ENCODE measurements around the genes PCP4L1 and FCRLB.

- RRBS = no CpG with 5 or more reads among the region's 10 CpGs
These were observed 3.3 kb downstream of the F11R start for GRCh38 chr1:161017459-161018163.

GRCh38 chr1:161019518-161019989, 1.4 kb downstream of the F11R start:
- RRBS = no CpG with 5 or more reads among the region's 5 CpGs

DNA sequence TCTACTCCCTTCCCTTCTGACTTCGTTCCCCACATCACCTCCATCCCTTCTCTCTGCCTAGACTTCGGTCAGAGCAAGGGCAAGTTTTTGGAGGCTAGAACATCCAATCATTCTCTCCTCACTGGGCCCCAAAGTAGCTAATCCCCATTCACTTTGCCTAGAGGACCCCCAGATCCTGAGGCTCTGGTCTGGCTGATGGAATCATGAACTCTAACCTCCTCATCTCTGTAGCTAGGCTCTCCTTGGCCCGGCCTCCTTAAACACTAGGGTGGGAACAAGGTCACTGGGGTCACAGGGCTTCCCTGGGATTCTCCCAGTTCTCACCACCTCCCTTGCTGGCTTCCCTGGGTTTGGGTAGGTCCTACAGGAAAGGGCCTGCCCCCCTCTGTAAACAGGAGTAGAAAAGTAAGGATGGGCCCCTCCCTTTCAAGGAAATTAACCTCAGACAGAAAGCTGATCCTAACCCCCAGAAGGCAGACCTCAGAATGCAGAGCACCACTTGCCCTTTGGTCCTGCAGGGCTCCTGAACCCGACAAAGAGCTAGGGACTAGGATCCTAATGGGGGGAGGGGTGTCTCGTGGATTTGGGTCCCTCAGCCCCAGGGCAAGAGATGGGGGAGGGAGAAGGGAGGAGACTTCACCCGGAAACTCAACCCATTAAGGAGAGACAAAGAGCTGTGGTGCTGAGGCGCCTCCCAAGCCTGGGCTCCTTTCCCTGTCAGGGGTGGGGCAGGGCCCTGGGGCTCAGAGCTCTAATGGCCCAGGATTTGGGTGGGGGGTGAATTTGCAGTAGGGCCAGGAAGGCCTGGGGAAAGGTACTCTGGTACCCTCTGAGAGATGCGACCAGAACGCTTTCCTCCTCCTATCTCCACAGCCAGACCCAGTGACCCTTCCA, 3.1 kb downstream of the NECTIN4 start:
- RRBS = no CpG with 5 or more reads among the region's 9 CpGs

DNA sequence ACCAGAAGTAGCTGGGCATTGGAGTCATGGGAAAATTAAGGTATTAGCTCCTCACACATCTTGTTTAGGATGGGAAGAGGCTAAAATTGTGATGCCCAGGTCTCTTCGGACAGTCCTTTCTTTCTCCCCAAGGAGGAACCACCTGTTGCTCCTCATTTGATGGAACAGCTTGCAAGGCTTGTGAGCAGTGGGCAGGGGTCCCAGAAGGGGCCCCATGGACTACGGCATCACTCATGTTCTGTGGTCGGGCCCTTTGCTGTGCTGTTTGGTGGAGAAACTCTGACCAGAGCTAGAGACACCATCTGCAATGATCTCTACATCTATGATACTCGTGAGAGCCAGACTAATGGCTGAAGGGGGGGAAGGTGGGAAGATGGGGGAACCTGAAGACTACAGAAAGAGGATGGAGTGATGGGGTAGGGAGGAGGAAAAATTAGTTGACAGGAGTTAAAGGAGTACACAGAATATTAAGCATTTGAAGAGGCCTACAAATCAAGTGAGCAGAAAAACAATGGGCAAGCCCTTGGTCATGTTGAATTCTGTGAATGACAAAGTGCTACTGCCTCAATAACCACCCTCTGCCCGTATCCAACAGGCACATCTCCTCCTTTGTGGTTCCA, 1.4 kb downstream of the KLHDC9 start:
- RRBS = no CpG with 5 or more reads among the region's 5 CpGs

GRCh38 chr1:161161932-161162409, 2.7 kb downstream of the USP21 start:
- RRBS = no CpG with 5 or more reads among the region's 8 CpGs

GRCh38 chr1:161163700-161164204, 2.5 kb upstream of the PPOX start:
- RRBS = no CpG with 5 or more reads among the region's 6 CpGs

DNA sequence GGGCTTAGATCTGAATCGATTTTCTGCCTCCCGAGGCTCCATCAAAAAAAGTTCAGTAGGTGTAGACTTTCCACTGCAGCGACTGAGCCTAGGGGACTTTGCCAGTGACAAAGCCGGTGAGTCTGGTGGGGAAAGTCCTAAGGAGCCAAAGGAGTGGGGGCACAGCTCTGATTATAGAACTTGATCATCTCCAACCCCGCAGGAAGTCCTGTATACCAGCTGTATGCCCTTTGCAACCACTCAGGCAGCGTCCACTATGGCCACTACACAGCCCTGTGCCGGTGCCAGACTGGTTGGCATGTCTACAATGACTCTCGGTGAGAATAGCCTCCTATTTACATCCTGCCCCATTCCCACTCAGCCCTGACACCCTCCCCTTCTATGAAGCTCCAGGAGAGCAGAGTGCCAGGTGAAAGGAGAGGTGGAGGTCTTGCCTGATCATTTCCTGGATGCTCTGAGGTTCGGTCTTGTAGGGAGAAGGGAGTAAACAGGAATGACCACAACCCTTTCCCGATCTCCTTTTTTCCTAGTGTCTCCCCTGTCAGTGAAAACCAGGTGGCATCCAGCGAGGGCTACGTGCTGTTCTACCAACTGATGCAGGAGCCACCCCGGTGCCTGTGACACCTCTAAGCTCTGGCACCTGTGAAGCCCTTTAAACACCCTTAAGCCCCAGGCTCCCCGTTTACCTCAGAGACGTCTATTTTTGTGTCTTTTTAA, 1.2 kb upstream of the PPOX start:
- RRBS = no CpG with 5 or more reads among the region's 15 CpGs

DNA sequence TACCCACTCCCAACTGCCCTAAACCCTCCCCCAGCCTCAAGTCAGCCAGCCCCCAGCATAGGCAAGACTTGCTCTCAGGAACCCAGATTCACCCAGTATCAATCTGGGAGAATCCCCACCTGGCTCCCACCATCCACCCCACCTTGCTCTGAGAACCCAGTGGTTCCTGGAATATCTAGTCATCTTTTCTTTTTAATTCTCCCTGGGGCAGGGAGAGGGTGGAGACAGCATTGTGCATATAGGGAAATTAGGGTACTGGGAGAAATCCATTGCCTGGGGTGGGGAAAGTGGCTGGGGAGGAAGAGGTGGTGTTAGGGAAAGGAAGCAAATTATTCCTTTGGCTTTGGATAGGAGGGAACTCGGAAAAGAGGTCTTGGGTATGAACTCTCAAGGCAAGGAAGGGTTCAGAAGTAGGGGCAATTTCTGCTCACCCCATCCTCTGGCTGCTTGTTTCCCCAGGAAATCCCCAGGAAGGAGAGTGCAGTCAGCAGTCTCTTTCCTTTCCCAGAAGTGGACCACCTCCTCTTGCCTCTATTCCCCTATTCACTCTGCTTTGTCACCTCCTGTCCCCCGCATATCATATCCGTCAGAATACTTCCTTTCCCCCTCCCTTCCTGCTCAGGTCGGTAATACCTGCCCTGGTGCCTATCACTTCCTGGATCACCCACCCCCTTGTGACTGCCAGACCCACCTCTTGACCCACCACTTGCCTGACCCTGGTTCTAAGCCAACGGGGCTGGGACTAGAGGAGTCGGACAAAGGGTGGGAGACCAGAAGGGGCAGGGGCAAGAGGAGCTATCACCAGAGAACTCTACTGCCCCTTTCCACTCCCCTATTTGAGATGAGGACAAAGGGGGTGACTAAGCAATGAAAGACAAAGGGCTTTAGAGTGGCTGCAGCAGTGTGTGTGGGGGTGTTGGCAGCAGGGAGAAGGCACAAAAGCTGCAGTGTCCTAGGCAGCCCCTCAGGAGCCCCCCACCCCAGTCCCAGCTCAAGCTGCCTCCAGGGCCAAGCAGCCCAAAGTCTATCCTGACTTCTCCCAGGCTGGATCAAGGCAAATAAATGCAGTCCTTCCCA, 1.4 kb upstream of the ADAMTS4 start:
- RRBS = no CpG with 5 or more reads among the region's 6 CpGs

DNA sequence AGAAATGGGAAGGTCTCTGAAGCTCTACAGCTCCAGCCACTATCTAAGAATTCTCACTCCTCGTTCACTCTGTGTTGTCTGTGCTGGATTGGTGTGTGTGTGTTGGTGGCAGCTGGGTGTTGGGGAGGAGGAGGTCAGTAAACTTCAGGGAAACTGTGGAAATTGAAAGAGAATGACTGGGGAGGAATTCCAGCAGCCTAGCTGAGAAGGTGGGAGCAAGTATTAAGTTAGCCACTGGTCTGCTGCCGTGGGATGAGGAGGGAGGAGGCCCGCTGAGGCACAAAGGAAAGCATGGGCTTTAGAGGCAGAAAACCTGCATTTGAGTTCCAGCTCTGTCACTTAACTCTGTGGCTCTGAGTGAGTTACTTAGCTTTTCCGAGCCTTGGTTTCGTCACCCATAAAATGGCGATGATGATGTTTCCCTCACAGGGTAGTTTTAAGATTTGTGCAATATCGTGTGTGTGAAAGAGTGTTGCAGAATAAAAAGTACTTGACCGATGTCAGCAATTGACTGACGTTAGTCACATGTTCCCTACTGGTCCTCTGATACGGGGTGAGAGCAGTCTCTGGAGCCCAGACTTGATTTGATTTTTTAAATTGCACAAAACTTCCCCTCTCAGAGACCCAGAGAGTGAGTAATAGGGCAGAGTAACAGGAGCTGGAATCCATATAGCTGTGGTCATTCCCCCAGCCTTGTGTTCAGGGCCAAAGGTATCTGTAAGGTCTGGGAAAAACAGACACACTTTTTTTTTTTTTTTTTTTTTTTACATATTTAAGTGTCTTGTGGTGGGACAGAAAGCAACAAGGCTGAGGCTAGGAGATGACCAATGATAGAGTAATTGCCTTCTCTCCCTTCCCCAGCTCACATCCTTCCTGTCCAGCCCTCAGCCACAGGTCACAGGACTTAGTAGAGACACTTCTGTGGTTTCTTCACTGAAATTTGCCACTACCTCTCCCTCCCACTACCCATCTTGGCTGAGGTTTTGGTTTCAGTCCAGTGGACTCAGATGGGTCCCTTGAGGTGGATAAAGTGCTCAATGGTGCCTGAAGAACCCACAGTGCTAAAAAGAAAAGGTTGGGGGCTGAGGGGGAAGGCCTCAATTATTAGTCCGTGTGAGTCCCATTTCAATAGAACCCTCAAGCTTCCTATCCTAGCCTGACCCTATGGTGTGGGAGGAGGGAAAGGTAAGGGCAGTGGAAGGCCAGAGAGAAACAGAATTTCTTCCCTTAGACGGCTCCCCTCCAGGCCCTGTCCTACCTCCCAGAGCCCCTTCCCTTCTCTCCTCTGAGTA, 2.0 kb downstream of the FCER1G start:
- RRBS = no CpG with 5 or more reads among the region's 12 CpGs

GRCh38 chr1:161258284-161259108, at the start of gene PCP4L1:
TSS of gene PCP4L1 (plus strand) at chr1:161258745.
- RRBS = 2% methylated on average over 35 of the region's 55 CpGs

DNA sequence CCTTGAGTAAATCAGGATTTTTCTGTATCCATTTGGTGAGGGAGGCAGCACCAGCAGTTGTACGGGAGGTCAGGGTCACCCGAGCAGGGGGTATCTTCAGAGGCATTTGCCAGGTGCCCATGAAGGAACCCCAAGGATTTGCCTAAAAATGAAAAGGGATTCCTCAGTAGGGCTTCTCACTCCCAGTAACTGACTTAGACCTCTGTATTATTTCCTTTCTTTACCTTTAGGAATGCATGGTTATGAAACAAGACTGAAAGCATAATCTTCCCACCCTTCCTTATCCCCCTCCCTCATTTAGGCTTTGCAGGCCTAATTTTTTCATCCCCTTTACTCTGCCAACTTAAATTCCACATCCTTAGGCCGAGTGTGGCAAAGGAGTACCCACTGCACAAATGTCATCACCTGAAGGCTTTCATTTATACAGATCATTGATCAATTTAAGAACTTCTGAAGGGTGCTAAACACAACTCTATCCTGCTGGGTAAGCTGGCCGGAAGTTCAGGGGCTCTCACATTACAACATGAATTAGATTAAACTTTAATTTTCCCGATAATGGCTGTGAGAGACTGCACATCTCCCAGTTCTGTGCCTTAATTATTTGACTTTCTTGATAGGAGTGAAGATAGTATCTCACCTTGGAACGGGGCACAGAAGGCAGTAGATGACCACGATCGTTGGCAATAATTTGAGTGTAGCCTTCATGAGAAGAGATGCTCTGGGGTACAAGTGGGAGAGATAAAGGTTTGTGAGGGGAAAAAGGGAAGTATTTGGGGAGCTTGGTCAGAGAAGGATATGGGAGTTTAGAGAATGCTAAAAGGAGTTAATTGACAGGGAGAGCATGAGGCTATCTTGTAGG, 1.9 kb downstream of the CFAP126 start:
- RRBS = no CpG with 5 or more reads among the region's 8 CpGs

DNA sequence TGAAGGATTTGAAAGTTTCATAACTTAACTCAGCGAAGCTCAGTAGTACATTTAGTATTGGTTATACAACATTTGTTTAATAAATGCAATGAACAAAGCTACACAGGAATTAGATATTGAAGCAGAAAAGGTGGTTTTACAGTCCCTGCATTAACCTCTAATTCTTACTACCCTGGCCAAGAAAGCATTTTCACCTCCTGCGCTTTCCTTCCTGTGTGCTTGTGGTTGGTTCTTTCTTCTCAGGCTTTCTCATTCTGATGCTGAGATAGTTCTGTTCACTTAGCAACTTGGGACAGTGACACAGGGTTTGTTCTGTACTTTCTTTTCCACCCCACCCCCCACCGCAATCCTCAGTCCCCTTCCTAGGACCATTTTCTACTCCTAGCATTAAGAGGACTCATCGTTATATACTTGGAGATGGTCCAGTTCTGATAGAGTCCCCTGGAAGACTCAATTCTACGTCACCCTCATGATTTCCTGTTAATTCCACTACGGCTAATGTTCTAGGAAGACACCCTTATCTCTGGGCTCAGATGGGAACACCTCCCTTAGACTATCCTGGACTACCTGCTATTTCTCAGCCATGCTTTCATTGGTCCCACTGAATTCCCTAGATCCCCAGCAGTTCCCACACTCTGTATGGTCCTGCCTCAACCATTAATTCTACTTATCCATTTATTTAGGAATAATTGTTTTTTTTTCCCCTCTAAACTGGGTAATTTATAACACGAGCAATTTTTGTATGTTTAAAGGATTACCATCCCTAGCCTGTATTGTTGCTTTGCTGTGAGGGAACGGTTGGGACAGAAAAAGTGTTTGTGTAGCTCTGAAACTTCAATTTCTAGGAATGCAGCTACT, 7.4 kb downstream of the FCGR3A start:
- RRBS = no CpG with 5 or more reads among the region's 8 CpGs

DNA sequence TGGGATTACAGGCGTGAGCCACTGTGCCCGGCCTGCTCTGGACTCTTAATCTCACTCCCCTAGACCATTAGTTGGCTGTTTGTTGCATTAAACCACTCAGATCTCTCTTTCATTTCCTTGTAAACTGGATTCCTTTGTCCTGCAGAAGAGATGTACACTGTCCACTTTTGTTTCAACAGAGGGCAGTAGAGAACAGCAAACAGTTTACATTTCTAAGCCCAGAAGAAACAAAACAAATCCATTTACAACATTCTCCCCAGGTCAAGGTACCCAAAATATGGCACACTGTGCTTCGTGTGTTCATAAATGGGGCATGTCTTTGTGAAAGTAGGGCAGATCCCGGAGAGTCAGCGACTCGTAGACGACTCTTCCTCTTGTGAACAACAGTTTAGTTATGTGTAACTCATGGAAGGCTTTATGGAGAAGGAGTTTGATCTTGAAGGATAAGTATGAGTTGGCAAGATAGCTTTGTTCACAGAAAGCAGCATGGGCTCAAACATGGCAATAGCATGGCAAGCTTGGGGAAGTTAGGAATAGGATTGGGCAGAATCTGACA, 16.6 kb upstream of the FCGR3A start:
- RRBS = no CpG with 5 or more reads among the region's 7 CpGs

GRCh38 chr1:161622026-161622971, 8.7 kb downstream of the FCGR3B start:
- RRBS = no CpG with 5 or more reads among the region's 13 CpGs

- RRBS = no CpG with 5 or more reads among the region's 1 CpG
These were observed 6.4 kb downstream of the FCGR3B start for GRCh38 chr1:161624510-161625002.

- RRBS = no CpG with 5 or more reads among the region's 9 CpGs
These were observed at the start of gene FCRLB for GRCh38 chr1:161721263-161722364. TSS of gene FCRLB (plus strand) at chr1:161721544.

- RRBS = no CpG with 5 or more reads among the region's 6 CpGs
These were observed 55.4 kb downstream of the ATF6 start for GRCh38 chr1:161821212-161822259.

- RRBS = no CpG with 5 or more reads among the region's 5 CpGs
These were observed 101.3 kb downstream of the OLFML2B start for GRCh38 chr1:161922212-161922899.

DNA sequence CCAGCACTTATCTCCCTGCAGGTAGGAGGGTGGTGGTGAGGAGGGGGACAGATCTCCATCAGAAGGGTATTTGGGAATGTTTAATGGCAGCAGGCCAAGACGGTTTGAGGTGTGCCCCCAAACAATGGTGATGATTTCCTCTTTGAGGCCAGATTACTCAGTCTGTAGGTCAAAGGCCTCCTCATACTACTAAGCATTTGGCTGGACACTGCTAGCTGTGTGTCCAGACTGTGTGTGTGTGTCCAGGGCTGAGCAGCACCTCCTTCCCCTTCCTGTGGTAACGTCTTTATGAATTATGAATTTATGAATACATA, 19.1 kb downstream of the NOS1AP start:
- RRBS = no CpG with 5 or more reads among the region's 2 CpGs

DNA sequence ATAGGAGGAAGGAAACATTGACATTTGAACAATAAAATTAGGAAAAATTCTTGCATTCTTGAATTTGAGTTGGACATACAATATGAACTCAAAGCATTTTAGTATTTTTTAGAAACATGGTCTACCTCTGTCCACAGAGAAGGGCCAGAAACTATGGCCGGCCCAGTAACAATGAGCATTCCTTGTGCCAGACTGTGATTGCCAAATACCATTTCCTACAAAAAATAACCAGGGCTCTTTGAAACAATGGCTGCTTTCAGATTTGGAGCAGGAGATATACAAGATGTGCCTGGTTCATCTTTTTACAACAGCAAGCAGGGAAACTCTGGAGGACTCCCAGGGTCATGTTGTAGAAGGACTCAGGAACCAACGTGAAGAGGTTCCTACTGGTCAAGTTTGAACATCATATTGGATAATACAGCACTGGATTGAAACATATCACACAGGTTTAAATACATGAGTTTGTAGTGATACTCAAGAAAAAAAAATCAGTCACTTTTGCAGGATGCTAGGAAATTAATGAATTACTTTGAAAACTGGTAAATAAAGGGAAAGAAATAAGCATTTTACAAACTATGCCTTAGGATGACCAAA, 38.5 kb downstream of the NOS1AP start:
- RRBS = no CpG with 5 or more reads among the region's 2 CpGs